Colon Carcinoma Metastatic in the Lung (tissue), 2 donors: Measurements from ENCODE around the genes DDX21, HK1 and PPA1.

GRCh38 chr10:68345608-68346175 is 13.0 kb upstream of the PBLD start:
- PRO-cap, 2 experiments: no peak in any of the 2 experiments

DNA sequence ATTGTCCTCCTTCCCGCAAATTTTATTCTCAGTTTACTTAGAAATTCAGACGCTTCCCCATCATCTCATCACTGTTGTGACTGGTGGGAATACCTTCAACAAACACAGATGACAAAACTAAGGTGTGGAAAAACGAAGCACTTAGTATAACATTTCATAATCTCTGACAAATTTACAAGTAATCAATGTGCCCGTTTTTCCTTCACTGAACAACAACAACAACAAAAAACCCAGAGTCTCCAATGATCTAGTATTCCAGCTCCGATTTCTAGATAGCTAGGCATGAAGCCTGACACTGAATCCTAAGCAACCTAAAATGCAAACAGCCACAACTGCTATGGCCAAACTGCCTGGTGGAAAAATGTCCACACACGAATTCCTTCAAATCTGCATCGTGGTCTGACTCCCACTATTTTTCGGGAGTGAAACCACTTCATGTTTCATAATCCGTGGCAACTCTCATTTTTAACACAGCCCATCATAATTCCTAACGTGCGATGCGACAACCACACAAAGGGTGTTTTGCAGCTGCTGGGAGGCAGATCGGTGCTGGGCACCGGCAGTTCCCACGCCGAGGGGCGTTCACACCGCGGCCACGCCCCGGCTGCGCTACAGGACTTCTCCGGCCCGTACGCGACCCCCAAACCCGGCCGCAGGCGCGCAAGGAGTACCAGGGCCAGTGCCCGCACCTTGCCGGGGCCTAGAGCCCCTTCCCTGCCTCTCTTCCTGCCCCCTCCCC is 949 bp downstream of the RUFY2 start:
- PRO-cap, 2 experiments: peak in 1 of 2 experiments; most common plus-strand start position 585 of the sequence (in 1)

DNA sequence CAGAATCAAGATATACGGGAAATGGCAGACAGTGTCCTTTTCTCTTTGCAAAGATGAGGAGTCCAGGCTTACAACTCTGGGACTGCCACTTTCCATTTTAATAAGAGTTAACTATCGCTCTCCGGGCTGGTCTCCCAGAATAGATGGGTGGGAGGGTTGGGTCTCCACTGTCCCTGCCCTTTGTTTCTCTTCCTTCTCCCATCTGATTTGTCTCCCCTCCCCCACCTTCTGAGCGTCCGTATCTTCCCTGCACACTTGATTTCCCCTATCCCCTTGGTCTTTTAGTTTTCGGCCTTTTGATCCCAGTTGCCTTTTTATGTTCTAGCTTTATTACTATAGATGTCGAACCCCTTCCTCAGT is 2.4 kb downstream of the TET1 start:
- PRO-cap, 2 experiments: no peak in any of the 2 experiments

GRCh38 chr10:68955317-68956354 is at the start of gene DDX21:
TSS of gene DDX21 (plus strand) at chr10:68956170.
- PRO-cap, 2 experiments: peak in 2 of 2 experiments; most common plus-strand start chr10:68956170 (in 1); most common minus-strand start chr10:68956111 (in 1)

DNA sequence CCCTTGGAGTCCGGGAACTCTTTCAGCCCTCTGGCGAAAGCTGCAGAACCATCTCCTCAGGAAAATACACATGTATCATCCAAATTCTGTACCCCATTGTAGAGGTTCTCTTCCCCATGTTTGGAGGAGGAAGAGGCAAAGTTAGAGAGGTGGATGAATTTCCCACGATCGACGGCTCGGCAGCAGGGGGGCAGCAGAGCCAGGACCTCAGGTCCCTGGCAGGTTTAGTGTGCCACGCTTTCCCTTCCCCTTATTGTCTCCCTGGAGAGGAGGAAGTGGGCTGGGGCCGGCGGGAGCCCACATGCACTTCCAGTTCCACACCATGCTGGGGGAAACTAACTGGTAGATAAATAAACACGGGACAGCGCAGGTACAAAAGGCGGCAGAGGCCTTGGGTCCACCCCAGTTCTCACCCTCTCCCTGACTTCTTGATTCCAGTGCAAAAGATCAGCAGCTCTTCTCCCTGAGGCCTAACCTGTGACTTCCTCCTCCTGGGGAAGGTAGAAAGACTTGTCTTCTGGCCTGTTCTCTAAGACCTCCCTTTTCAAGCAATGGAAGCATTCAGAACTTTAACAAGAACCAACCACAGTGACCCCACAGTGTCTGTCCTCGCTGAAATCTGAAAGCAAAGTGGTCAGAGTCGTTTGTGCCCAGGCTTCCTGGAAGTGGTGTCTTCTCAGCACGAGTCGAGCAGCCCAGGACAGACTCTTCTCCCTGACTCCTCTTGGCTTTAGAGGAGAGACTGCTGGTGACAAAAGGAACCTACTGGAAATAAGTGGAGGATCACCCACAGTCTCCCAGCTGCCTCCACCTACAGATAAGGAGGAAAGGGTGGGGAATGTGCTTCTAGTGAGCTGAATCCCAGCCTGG is 30.5 kb upstream of the SRGN start:
- PRO-cap, 2 experiments: peak in 1 of 2 experiments; most common plus-strand start position 375 of the sequence (in 1); most common minus-strand start position 226 of the sequence (in 1)

DNA sequence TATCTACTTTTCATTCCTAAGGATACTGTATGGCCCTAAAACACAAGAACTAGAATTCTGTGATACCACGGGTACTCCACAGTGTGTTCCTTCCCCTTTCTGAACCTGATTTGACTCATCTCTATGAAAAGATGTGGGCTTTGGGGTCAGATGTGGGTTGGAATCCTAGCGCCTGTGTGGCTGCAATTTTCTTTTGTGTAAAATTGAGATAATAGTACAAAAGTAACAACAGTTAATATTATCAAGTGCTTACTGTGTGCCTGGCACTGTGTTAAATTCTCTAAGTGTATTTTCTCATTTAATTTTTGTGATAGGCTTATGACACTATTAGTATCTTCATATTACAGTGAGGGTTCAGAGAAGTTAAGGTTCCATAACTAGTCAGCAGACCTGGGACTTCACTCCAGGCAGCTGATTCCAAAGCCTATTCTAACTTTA is 8.2 kb downstream of the SRGN start:
- PRO-cap, 2 experiments: no peak in any of the 2 experiments

DNA sequence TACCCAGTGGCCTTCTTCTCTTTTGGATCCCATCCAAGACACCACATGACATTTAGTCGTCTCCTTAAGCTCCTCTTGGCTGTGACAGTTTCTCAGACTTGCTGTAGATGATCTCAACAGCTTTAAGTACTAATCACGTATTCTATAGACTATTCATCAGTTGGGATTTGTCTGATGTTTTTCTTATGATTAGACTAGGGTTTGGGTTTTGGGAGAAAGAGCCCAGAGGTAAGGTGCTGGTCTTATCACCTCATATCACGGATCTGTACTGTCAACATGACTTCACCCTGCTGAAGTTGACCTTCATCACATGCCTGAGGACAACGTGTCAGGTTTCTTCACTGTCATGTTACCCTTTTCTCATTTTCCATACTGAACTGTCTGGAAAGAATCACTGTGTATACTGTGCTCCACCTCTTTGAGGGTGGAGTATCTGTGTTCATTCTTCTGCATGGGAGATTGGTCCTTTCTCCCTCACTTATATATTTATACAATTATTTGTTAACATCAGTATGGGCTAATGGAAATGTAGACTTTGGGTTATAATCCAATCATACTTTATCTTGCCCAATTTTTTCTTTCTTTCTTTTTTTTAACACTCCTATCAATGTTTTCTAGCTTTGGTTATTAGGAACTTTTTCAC is 6.4 kb upstream of the HKDC1 start:
- PRO-cap, 2 experiments: no peak in any of the 2 experiments

- PRO-cap, 2 experiments: no peak in any of the 2 experiments
Observed at GRCh38 chr10:69237438-69238125, 17.4 kb downstream of the HKDC1 start.

GRCh38 chr10:69242711-69243547 is 22.8 kb downstream of the HKDC1 start:
- PRO-cap, 2 experiments: no peak in any of the 2 experiments

GRCh38 chr10:69318026-69319006 is at the start of gene HK1:
TSS of gene HK1 (plus strand) at chr10:69318847.
- PRO-cap, 2 experiments: peak in 2 of 2 experiments; most common plus-strand start chr10:69318861 (in 1); most common minus-strand start chr10:69318685 (in 1)

DNA sequence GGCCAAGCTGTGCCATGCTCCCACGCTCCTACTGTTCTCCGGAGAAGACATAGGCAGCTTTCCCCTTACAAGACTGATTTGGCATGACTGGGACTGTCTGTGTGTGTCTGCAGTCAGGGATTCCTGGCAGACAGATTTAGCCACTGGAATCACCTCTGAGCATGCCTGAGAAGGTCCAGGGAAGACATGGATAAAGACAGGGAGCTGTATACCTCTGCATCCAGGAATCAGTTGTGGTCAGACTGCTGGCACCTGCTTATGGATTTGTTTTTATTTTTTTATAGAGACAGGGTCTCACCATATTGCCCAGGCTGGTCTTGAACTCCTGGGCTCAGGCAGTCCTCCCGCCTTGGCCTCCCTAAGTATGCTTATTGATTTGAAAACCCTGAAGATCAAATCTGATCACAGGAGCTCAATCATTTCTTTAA is 5.1 kb downstream of the HK1 start:
- PRO-cap, 2 experiments: no peak in any of the 2 experiments

GRCh38 chr10:69368830-69369764 is 47.6 kb downstream of the TACR2 start:
- PRO-cap, 2 experiments: no peak in any of the 2 experiments

- PRO-cap, 2 experiments: peak in 2 of 2 experiments; most common minus-strand start chr10:69408680 (in 1)
Observed at GRCh38 chr10:69408521-69408870, 8.2 kb downstream of the TACR2 start.

DNA sequence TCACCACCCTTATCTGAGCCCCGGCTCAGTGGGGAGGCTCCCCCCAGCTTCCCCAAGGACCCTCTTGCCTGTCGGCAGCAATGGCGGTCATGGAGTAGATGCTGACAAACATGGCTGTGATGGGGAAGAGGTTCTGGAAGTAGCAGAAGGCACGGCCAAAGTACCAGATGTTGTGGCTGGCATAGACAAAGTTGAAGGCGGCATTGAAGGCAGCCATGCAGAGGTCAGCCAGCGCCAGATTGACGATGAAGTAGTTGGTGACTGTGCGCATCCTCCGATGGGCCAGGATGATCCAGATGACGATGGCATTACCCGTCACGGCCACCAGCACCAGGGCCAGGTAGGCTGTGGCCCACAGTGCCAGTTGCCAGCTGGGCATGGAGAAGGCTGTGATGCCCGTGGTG is 852 bp downstream of the TACR2 start:
- PRO-cap, 2 experiments: no peak in any of the 2 experiments

- PRO-cap, 2 experiments: no peak in any of the 2 experiments
Observed at GRCh38 chr10:69472467-69473080, 21.3 kb downstream of the TSPAN15 start.

DNA sequence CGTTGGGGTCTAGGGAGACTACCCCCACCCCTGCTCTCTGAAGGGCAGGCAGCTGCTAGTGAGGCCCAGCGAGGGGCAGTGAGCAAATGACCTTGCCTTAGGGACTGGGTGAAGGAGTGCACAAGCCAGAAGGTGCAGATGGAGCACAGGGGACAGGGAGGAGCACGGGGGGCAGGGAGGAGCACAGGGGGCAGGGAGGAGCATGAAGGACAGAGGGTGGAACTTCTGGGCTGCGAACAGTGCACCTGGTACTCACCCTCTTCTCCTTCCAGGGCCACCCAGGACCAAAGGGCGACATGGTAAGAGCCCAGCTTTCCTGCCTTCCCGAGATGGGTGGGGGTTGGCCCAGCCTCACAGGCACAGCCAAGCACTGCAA is 87.4 kb downstream of the COL13A1 start:
- PRO-cap, 2 experiments: no peak in any of the 2 experiments

GRCh38 chr10:70162819-70163878 is 7.2 kb downstream of the SAR1A start:
- PRO-cap, 2 experiments: no peak in any of the 2 experiments

DNA sequence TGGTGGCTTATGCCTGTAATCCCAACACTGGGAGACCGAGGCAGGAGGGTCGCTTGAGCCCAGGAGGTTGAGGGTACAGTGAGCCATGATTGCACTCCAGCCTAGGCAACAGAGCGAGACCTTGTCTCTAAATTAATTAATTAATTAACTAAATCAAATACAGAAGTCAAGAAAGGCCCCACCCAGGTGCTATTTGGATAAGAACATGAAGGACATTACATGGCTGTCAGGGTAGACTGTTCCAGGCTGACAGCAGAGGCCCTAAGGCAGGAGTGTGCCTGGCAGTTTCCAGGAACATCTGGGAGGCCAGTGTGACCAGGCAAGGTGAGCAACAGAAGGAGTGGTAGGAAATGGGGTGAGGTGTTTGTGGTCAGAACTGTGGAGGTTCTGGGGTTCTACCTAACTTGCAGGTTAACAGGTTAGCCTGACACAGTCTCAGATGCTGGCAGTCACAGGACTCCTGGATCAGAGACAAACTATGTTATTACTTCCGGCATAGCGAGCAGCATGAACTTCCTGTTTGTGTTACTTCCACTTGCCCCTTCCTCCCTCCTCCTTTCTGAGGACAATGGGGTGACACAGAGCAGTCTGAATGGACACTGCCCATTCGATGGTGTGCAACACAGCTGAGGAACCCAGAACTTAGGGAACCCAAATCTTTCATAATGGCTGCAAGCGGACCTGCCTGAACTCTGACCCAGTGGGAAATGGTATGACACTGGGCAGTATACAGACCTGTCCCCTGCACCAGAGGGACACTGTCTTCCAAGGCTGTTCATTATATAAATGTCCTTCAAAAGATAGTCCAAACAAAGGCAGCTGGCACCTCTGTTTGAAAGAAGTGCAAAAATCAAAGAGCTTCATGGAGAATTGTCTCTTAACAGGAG is 3.8 kb upstream of the SAR1A start:
- PRO-cap, 2 experiments: no peak in any of the 2 experiments

DNA sequence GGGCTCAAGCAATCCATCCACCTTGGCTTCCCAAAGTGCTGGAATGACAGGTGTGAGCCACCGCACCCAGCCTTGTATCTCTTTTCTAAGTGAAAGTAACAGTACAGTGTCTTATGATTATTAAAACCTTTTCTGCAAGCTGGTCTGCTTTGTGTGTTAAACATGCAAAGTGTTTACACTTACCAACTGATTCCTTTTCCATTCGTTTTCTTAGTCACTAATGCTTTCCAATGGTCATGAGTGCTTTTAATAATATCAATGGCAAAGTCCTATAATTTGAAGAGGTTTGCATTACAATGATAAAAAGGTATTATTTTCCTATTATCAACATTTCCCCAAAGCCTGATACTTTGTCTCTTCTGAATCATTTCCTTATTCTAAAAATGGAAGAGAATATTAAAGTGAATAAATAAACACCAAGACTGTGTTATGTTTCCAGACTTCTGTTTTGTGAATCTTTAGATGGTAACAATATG is 24.2 kb downstream of the PPA1 start:
- PRO-cap, 2 experiments: no peak in any of the 2 experiments

GRCh38 chr10:70233254-70234453 is at the start of gene PPA1:
TSS of gene PPA1 (minus strand) at chr10:70233429.
- PRO-cap, 2 experiments: peak in 2 of 2 experiments; most common plus-strand start chr10:70233563 (in 1); most common minus-strand start chr10:70233391 (in 1)